ENCODE measurements around the gene TAF1C.

GRCh38 chr16:81779412-81780399 is 615 bp downstream of the PLCG2 start:
- PRO-cap = no peak

DNA sequence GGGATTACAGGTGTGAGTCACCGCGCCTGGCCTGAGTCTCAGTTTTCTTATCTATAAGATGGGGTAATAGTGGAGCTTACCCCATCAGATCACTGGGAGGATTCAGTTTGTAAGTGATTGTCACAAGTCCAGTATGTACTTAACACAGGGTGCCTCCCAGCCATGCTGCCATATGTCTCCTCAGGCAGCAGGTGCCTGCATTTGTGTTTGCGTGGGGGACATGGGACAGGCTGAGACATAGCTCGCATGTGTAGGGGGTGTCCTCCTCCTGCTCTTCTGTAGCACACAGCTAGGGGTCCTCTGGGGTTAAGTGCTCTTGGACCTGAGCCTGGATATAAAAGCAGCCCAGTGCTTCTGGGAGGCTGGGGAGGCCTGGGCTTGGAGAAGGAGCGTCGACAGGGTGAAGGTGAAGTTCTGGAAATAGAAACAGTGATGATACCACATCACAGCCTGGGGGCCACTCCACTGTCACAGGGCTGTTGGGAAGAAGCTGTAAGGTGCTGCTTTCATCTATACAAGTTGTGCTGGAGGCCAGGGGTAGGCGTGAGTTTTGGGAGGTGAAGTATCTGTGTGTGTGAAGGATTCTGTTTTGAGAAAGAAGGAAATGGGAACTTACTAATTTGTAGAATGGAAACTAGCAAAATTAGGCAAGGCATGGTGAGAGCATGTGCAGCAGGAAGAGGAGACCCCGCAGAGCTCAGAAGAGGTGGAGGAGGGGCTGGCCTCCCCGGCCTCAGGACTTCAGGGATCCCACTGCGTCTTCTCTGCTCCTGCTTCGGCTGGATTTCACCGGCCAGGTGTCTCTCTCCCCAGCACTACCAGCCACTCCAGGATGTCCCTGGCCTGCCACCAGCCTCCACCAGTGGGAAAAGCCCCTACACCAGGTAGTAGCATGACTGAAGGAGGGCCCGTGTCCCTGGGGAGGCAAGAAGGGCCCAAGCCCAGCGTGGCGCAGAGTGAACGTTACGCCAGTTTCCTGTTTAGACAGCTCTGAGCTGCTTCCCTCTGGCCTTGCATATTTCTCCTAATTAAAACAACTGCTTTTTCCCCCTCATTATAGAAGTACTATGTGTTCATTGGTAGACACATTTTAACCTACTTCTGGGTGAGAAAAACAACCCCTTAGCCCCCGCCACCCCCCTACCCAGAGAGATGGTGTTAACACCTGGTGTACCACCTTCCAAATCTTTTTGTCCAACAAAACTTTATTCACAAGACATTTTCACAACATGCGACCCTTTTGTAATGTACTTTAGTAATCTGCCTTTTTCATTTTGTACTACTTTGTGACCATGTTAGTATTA is 19.5 kb downstream of the PLCG2 start:
- PRO-cap = no peak

DNA sequence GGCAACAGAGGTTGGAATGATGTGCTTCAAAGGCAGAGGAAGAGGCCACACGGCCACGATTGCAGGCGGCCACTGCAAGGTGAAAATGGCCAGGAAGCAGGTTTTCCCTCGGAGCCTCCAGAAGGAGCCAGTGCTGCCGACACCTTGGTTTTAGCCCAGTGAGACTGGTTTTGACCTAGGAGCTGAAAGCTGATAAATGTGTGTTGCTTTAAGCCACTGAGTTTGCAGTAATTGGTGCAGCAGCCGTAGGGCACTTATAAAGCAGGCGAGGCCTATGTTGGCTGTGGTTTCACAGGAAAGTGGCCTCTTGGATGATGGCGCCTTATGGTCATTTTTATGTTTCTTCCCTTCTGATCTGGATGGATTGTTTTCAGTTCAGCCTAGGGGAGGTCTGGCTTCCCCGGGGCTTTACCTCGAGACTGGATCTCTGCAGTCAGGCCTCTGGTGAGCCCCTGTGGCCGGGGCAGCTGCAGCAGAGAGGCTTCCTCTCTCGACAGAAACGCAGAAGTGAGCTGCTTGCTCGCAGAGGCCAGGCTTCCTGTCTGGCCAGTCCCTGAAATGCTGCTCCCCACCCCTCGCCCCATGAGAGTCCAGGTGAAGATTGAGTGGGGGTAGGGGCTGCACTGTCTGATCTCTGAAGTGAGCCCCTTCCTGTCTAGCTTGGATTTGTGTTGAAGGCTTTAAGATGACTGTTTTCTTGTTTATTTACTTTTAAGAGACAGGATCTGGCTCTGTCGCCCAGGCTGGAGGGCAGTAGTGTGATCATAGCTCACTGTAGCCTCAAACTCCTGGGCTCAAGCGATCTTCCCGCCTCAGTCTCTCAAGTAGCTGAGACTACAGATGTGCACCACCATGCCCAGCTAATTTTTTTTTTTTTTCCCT is 44.0 kb downstream of the PLCG2 start:
- PRO-cap = no peak

GRCh38 chr16:81866929-81867520 is 87.9 kb downstream of the PLCG2 start:
- PRO-cap = no peak

GRCh38 chr16:81888982-81889640 is 110.0 kb downstream of the PLCG2 start:
- PRO-cap = no peak

DNA sequence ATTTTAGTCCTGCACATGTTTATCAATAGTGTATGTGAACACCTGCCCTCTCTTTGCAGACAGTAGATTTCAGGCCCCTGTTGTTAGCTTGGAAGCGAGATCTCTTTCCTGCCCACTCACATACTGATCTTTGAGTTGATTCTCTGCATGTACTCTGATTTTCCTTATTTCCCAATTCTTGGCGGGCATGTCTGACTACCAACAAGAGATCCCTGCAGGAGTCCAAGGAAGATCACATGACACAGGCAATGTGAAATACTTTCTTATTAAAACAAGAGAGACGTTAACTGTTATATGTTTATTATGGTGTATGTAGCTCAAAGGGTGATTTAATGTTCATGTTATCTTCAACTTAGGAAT is 31.9 kb downstream of the HSD17B2 start:
- PRO-cap = no peak

- PRO-cap = no peak
Observed at GRCh38 chr16:82098611-82099019, 63.6 kb downstream of the HSD17B2 start.

- PRO-cap = no peak
Observed at GRCh38 chr16:82152866-82153382, 17.1 kb downstream of the MPHOSPH6 start.

GRCh38 chr16:82652306-82652876 is 25.6 kb downstream of the CDH13 start:
- PRO-cap = no peak

- PRO-cap = no peak
Observed at GRCh38 chr16:82701590-82702163, 74.9 kb downstream of the CDH13 start.

GRCh38 chr16:82713457-82714174 is 86.8 kb downstream of the CDH13 start:
- PRO-cap = no peak

DNA sequence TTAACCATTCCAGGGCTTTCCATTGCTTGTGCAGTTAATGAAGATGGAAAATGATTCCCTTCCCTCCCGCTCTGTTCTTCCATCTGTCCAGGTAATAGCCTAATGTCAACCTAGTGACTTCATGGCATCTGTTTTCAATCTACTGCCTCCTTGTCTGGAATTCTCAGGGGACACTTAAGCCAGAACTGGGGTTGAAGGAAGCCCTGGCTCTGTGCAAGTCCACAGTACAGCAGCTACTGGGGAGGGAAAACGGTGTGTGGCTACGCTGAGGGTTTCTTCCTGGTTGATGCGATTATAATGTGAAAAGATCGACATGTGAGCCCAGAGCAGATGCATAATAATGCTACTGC is 206.8 kb downstream of the CDH13 start:
- PRO-cap = no peak

GRCh38 chr16:83911785-83912421 is 13.0 kb downstream of the MLYCD start:
- PRO-cap = no peak

- PRO-cap = no peak
Observed at GRCh38 chr16:83912422-83912654, 13.4 kb downstream of the MLYCD start.

GRCh38 chr16:83947688-83948334 is 5.2 kb upstream of the OSGIN1 start:
- PRO-cap = no peak

GRCh38 chr16:84082005-84082602 is 34.6 kb downstream of the MBTPS1 start:
- PRO-cap = no peak

DNA sequence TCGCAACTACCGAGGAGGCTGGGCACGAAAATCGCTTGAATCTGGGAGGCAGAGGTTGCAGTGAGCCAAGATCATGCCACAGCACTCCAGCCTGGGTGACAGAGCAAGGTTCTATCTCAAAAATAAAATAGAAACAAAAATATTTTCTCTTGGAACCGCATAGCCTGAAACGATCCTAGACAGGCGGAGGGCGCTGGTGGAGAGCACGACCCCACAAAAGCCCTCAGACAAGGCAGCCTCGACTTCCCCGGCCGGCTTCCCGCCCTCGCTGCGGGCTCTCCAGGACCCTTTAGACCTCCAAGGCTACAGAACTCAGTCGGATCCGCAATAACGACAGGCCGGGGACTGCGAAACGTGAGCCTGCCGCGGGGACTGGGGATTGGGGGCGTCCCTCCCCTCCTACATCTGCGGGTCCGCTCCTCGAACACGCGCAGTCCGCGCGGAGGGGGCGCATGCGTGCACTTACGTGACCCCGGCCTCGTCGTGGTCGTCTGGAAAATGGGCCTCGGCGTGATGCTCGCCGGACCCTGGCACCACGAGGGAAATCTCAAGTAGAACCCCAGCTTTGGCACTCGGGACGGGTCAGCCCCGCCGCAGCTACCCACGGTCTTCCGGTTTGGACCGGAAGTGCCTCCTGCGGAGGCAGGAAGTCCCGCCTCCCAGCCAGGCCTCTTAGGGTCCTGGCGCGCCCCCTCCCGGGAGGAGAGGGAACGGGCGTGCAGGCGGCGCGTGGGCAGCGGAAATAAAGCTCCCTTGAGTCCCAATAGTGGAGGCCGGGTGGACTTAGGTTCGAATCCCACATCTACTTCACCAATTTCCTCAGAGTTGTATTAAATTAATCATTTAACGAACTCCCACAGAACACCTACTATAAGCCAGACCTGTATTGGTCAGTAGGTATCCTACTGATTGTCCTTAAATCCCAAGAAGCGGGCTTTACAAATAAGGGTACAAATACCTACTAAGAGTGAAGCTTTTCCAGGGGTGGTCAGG is at the start of gene TAF1C:
TSS of gene TAF1C (minus strand) at position 623 of the 993 bp plus-strand sequence.
- PRO-cap = bidirectional peak, plus-strand start at position 698 of the sequence, minus-strand start at position 593 of the sequence

GRCh38 chr16:84283963-84284691 is 10.6 kb upstream of the WFDC1 start:
- PRO-cap = no peak

DNA sequence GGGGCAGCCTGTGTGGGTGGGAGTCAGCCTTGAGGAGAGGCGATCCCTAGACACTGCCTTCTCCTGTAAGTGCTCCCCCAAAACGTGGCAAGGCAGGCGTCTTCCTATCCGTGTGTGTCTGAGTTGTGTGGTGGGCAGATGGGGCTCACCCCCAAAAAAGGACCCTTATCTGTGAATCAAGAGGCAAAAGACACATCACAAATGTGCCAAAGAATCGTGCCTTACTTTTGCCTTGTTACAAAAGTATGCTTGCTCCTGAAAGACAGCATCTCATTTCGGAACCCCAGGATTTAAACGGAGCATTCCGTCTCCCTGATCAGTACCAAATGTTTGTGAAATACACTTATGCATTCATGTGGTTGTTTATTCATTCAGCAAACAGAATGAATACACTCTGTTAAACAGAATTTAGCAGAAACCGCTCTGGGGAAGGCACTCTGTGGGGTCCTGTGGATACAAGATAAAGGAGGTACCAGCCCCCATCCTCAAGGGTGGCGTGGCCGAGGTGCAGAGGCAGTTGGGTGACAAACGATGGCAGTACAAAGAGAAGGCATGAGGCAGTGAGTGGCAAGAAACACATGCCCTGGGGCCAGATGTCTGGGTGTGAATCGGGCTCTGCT is 572 bp downstream of the WFDC1 start:
- PRO-cap = no peak

DNA sequence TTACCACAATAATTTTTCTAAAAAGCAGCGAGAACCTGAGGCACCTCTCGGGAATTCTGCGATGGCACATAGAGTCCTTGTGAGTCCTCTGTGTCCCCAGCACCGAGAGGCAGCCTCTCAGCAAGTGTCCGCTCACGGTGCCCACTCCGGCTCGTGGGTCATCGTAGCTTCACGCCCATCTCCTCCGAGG is 7.6 kb downstream of the WFDC1 start:
- PRO-cap = no peak

Data from ReNcell CX (cell line).